Cardiac atrium fibroblast (primary cell): Measurements from ENCODE around the genes CISD1, UBE2D1 and CCDC6.

DNA sequence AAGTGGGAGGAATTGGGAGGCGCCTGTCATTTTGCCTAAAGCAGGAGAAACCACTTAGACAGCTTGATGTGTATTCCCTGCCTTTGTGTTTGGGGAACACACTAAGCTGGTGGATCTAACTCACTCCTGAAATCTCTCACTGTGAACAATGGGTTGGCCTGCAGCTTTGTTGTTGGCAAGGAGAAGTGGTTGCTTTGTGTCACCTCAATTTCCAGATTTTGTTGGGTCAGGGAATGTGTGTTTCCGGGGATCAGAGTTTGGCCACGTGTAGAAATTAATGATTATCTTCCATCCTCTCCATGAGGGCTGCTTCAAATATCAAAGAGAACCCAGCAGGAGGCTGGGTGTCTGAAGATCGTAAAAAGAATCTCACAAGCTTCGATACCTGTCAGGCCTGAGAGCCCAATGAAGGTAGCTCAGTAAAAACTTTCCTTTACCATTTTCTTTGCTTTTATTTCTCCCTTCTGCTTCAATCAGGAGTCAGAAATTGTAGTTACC, 27.8 kb downstream of the A1CF start:
- RAMPAGE, long total RNA = no peak

DNA sequence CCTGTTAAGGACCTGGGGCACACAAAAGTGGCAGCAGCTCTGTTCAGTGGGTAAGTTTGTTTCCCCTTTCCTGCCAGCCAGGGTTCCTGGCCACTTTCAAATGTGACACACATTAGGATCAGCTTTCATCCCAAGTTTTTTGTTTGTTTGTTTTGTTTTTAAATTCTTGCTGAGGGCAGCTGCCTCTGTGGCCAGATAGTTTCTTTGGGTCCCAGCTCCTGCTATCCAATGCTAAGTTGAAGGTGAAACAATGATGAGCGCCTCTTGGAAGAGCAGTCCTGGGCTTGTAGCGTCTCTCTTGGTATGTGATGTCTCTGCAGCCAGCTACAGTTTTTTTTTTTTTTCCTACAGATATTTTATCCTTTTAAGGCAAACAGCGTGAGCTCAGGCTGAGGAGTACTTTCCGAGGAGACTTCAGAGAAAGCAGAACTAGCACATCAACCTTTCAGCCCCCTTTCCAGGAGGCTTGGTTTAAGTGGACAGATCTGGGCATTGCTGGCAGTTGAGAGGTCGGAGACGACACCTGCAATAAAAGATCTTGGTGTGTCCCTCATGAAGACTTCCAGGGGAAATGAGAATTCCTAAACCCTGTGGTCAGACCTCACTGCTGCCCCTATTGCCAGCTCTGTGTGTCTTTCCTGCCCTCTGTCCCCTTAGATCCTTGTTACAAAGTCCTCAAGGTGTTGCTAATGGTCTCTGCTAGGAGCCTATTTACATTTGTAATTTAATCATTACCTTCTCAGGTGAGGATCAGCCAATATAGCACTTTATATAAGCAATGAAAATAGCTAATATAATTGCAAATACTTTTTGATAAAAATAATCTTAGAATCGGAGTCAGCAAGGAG, 9.1 kb downstream of the PRKG1 start:
- RAMPAGE, long total RNA = no peak

- RAMPAGE, long total RNA = no peak
These were observed 125.6 kb downstream of the PRKG1 start for GRCh38 chr10:51199851-51200394.

DNA sequence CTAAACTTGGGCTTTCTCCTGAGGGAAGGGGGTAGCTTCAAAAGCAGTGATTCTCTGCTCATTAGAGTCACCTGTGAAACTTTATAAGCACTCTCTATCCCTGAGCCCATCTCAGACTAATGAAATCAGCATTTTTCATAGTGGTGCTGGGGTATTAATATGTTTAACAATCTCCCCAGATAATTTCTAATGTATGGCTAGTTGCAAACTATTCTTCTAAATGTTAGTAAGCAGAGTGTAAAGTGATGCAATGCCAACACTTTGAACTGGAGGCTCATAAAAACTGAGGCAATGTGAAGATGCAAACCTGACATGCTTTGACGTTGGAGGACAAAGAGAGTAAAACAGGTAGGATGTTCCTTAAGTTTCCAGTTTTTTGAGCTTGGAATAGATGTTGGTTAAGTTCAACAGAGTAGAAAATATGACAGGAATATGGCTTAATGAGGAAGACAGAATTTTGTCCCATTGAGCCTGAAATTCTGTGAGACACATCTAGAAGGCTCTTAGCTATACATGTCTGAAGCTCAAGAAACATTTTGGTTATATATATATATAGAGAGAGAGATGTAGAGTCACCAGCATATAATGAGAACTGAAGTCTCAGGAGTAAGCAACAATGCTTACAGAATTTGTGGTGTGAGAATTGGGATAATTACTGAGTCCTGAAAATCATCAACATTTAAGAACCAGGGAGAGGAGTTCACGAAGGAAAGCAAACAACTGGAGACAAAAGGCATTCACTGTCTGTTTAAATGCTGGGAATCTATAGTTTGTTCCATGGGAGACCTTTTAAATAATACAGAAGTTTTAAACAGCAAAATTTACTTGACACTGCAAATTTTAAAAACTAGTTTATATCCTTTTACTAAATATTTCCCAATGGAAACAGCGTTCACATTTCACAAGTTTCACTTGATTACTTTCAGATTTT, 207.8 kb downstream of the PRKG1 start:
- RAMPAGE, long total RNA = no peak

GRCh38 chr10:51367286-51367635, 293.0 kb downstream of the PRKG1 start:
- RAMPAGE, long total RNA = no peak

DNA sequence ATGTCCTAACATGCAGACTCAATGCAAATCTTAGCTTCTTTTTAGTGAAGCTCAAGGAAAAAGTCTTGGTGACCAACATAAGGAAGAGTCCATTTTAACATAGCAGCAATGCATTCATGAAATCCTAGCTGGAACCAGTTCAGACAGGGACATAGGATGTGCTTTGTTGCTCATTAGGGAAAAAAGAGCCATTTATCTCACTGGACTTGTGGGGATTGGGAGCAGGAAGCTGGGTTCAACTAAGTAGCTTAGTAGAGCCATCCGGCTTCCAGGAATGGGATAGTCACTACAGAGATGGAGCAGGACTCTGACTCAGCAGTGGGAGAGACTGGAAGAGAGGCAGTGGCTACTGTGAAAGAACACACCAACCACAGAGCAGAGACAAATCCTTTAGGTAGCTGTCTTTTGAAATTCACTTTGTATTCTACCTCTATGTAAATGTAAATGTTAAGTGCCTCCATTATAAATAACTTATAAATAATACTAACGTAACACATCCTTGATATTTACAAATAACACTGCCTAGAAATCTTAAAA, 100.6 kb upstream of the DKK1 start:
- RAMPAGE, long total RNA = no peak

DNA sequence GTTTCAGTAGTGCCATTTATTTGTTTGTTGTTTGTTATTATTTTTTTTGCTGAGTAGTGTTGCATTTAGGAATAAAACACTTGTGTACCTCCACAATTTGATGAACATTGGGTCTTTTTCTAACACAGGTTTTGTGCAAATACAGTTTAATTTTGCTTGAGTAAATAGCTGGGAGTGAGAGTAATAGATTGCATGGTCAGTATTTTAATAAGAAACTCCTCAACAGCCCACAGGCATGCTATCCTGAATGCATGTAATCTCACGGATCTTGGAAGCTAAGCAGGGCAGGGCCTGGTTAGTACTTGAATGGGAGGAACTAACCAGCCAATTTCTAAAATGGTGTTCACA, 685.4 kb upstream of the MBL2 start:
- RAMPAGE, long total RNA = no peak

- RAMPAGE, long total RNA = no peak
These were observed 608 bp downstream of the IPMK start for GRCh38 chr10:58266748-58267823.

DNA sequence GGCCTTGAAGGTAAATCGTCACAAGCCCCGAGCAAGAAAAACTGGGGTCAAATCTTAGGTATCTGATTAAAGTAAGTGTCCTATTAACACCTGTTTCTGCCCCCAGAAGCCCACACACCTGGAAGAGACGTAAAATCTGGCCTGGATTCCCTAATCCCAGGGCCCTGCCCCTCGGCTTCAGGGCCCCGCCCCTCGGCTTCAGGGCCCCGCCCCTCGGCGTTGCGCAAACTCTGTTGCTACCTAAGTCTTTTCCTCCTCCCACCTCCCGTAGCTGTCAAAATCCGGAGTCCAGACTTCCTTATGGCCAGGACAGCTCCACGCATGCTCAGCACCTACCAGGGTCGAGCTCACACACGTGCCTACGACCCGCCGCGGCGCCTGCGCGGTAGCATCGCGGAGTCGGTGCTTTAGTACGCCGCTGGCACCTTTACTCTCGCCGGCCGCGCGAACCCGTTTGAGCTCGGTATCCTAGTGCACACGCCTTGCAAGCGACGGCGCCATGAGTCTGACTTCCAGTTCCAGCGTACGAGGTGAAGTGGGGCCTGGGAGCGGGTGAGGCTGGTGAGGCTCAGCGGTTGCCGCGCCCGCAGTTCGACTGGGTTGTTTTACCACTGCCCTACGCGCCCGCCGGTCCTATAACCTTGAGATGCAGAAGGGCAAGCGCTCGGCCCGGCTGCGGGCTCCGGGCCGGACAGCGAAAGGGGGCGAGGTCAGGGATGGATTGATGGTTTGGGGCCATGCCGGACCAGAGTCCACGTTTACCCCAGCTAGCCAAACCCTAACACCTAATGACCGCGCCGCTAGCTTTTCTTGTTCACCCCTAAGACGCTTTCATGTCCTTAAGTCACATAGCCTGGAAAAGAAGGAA, at the start of gene CISD1:
TSS of gene CISD1 (plus strand) at position 388 of the 868 bp plus-strand sequence.
- RAMPAGE, long total RNA = no peak

DNA sequence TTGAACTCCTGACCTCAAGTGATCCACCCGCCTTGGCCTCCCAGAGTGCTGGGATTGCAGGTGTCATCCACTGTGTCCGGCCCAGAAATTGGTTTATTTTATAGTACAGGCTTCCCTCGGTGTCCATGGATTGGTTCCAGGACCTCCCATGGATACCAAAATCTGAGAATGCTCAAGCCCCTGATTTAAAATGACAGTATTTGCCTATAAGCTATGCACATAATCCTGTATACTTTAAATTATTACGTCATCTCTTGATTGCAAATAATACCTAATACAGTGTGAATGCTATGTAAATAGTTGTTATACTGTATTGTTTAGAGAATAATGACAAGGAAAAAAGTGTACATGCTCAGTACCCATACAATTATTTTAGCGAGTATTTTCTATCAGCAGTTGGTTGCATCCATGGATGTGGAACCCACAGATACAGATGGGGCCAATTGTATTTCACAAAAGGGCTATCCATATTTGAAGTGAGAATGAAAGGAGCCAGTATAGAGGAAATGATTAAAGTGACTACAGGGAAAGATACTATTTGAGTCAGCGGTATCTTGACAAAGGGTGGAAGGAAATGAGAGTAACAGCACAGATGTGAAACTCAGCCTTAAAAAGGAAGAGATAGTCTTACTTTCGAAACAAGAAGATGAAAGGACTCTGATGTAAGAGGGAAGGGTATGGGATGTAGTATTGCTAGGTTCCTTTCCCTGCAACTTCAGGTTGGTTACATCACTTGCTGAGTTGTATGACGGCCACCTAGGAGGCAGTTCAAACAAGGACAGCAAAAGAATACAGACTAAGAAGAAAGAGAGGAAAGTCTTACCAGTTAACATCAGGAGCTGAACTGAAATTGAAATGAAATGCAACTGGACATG, 13.5 kb downstream of the CISD1 start:
- RAMPAGE, long total RNA = no peak

DNA sequence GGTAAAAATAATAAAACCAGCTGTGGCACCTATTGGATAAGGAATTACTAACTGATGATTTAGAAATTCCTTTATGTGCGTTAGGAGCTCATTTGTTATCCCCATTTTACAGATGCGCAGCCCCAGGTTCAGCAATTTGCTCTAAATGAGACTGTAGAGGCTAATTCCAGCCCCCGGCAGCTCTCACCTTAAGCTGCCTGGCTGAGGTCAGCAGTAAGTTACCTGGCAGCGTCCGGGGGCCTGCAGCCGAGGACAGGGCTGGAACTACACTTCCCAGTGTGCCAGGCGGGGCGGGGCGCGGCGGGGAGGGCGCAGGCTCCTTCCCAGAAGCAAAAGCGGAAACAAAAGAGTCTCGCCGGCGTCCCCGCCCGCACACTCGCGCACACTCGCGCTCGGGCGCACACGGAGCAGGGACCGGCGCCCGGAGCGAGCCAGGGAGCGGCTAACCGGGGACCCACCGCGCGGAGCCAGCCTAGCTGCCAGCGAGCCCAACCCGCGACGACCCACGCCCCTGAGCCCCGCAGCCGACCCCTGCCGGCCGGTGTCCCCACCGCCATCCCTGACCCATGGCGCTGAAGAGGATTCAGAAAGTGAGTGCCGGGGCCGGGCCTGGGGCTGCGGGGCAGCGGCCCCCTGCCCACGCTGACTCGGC, at the start of gene UBE2D1:
TSS of gene UBE2D1 (plus strand) at position 371 of the 652 bp plus-strand sequence.
- RAMPAGE, long total RNA = no peak

- RAMPAGE, long total RNA = no peak
These were observed 1.0 kb downstream of the BICC1 start for GRCh38 chr10:58513623-58514139.

DNA sequence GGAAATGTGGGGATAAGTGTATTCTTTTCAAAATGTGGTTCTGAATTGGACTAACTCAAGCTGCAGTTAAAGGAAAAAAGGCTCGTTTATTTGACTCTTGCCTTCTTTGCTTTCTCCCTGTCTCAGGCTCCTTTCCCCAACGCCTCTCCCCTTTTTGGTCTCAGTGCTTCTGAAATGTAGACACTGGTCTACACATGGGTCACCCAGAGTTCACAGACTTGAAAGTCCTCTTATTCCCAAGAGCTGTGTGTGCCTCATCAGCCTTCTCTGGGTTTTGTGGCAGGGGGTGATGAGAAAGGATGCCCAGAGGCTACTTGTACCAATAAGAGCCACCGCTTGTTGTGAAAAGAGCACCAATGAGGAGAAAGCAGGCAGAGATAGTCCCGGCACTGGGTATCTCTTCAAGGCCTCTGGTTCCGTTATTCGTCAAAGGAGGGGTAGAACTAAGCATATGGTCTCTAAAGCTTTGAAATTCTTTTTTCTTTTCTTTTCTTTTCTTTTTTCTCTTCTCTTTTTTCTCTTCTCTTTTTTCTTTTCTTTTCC, 125.8 kb downstream of the BICC1 start:
- RAMPAGE, long total RNA = no peak

- RAMPAGE, long total RNA = no peak
These were observed 304.5 kb downstream of the BICC1 start for GRCh38 chr10:58816907-58817867.

DNA sequence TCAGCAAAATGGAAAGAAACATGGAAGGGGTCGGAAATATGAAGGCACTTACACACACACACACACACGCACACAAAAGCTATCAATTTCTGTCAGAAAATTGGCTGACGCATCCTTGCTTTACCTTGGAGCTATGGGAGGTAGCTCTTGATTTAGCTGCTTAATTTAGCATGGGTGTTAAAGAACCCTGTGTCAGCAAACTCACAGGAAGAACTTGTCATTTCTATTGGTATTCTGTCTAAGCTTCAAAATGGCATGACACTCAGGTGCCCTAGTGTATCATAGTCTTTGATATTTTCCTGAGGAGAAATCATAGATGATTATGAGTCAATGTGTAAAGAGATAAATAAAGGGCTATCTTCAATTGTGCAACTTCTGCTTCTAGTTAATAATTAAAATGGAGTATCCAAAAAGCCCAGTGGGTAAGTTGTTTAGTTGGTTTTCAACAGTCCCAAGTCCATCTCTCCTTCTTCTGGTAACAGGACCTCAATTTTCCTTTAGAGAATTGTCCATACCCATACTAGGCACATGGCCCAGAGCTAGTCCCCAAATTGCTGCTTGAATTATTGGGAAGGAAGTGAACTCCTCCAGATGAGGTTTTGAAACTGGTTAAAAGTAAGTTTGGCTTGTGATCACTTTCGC, 169.1 kb upstream of the PHYHIPL start:
- RAMPAGE, long total RNA = no peak

GRCh38 chr10:59175570-59175982, 867 bp upstream of the PHYHIPL start:
- RAMPAGE, long total RNA = no peak

- RAMPAGE, long total RNA = no peak
These were observed at the start of gene CCDC6 for GRCh38 chr10:59906089-59907096. Gene CCDC6, minus strand, starts transcription at chr10:59906556.

DNA sequence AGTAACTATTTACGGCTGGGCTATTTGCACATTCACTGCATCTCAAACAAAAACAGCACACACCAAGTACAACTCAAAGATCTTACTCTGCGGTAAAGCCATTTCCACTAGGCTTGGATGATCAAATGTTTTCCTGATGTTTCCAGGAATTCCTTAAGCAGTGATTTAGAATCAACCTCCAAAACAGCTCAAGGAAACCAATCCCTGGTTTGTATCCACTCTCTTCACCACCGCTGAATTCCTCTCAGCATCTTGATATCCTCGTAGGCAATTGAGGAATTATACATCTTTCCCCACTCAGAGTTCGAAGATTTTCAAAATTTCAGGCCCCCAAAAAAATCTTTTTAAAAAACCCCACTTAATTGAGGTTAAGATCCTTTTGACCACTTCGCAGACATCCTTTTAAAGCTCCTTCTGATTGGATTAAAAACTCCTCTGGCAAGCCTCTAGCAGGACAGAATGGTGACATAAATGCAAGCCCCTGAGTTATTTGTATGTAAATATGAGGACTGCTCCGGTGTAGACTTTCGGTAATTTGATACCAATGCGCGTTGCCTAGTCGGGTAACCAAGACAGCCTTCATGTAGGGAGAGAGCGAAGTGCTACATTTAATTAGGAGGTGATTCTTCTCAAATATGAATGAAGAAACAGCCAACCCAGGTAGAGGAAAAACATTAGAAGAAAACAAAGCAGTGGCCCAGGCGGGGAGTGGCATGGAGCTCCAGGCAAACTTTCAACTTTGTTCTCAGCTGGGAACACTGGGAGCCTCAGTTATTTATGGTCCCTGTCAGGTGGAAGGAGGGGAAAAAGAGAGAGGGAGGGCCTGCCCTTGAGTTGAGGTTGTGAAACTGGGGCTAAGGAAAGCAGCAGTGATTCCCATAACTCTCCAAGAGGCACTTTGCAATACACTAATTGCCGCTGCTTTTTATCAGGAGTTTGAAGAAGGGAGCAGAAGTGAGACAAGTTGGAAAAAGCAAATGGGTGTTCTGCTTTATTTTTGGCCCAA, 234.2 kb upstream of the CCDC6 start:
- RAMPAGE, long total RNA = no peak

DNA sequence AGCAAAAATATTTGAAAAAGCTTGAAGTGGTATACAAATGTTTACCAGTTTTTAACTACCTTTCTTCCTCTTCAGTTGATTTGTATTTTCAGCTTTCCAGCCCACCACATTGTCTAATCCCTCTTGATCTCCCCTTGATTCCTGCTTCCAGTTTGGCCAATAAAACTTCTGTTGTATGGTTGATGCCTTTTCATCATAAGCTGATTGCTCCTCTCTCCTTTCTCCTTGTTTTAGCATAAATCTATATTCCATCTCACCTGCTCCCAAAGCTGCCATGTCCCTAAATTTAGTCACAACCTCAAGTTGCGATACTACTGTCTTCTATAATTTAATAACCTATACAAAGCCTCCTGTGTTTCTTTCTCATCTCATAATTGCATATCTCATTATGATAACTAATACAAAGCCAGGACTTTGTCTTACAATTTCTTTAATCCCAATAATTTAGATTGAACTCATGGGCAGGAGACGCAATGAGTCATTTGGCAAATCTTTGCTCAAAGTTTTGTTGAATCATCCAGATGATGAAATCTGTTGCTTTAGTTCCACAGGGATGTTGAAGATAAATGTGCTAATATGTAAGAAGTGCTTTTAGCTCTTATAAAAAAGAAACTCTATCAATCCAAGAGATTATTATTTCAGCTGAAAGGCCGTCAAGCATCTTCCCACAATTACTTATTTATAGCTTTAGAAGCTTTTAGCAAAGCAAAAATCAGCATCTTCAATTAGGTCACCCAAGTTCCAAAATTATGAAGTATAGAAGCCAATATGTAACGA, 36.6 kb upstream of the ANK3 start:
- RAMPAGE, long total RNA = no peak

GRCh38 chr10:60661620-60662174, 116.6 kb upstream of the CDK1 start:
- RAMPAGE, long total RNA = no peak